Jejunum (tissue), 1 donor: ENCODE measurements around the gene BCLAF1.

- PRO-cap = no peak
These were observed 19.1 kb upstream of the MTFR2 start for GRCh38 chr6:136268787-136270048.

GRCh38 chr6:136270049-136270616 is 19.5 kb downstream of the BCLAF1 start:
- PRO-cap = no peak

GRCh38 chr6:136270958-136272303 is 18.2 kb downstream of the BCLAF1 start:
- PRO-cap = no peak

DNA sequence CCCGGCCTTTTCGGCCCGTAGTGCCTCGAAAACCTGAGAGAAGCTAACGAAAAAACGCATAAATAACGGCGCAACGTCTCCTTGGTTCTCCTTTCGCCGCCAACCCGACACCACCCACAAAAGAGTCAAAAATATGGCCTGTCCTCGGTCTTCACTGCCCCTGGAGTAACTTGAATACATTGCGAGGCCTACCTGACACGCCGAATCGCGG is 220 bp downstream of the BCLAF1 start:
- PRO-cap = no peak

DNA sequence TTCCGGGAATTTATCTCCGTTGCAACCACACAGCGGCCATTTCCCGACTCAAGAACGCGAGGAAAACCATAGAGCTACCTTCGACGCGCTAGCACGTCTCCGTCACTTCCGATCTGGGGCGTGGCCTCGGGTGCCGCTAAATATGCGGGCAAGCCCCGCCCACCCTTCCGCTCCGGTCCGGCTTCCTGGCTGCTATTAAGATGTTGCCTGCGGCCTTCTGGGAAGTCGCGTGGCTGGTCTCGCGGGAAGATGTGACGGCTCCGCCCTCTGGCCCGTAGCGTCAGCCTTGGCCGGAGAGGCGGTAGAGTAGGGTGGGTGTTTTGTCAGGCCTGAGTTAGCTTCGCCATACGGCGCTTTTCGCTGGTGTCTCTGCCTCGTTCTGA is at the start of gene BCLAF1:
BCLAF1 (minus strand) TSS at position 115 of the 383 bp plus-strand sequence.
- PRO-cap = bidirectional peak, plus-strand start at position 323 of the sequence, minus-strand start at position 113 of the sequence

GRCh38 chr6:136390785-136391180 is 101.1 kb upstream of the BCLAF1 start:
- PRO-cap = no peak

GRCh38 chr6:136402142-136402637 is 112.5 kb upstream of the BCLAF1 start:
- PRO-cap = no peak

DNA sequence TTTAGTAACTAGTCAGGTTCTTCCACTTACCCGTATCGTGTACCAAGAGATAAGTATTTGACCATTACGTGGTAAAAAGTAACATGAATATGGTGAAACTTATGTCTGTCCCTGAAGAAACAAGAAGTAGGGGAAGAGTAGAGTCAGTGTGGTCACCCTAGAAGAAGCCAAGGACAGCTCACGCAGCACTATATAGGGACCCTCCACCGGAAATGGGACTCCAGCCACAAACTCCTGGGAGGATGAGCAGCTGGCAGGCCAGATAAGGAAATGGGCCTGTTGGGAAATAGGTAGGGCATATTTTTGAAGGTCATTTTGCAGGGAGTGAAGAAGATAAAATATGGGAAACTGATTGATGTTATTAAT is 123.2 kb downstream of the MAP7 start:
- PRO-cap = no peak

GRCh38 chr6:136508975-136509670 is 41.1 kb downstream of the MAP7 start:
- PRO-cap = no peak

DNA sequence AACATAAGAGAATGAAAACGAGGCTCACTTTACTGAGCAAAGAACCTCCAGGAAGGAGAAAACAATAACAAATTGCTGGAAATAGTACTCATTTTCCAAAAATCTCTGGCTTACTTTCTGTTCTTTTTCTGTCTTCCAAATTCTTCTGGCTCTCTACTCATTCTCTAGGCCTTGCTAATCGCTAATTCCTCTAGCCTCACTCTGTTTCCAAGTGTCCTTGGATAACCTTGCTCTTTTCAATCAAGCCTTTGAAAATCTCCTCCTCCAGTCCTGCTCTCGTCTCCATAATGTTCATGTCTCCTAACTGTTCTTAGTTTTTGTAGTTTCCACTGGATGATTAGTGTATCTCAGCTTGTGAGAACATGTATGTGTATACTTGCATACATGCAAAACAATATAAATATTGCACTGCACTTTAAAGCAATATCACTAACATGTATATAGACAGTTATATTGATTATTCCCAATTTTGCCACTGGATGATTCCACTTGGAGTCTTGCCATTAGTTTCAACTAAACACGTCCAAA is 96.2 kb upstream of the MAP7 start:
- PRO-cap = no peak

DNA sequence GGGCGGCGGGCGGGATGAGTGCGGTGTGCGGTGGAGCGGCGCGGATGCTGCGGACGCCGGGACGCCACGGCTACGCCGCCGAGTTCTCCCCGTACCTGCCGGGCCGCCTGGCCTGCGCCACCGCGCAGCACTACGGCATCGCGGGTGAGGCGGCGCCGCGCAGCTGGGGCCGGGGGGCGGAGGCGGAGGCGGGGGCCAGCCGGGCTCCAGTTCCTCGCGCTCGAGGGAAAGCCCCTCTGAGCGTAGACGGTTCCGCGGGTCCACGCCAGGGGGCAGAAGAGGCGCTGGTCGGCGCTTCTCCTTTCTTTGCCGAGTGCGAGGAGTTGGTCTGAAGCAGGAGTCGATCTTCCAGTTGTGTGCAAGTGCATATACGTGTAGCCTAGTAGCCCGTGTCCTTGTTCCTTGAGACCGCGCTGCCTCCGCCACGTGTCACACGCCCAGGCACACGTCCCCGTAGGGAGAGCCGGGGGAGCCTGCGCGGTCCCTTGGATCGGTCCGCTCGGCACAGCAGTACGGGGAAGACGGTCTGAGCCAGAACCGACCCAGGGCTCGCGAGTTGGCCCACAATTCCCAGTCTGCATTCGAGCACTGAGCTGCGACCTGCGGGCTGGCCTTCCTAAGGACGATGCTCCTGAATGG is 379 bp downstream of the PEX7 start:
- PRO-cap = bidirectional peak, plus-strand start at position 216 of the sequence, minus-strand start at position 132 of the sequence

- PRO-cap = no peak
These were observed 60.9 kb downstream of the SLC35D3 start for GRCh38 chr6:136982910-136983496.

- PRO-cap = no peak
These were observed 116.2 kb downstream of the OLIG3 start for GRCh38 chr6:137378054-137378315.

DNA sequence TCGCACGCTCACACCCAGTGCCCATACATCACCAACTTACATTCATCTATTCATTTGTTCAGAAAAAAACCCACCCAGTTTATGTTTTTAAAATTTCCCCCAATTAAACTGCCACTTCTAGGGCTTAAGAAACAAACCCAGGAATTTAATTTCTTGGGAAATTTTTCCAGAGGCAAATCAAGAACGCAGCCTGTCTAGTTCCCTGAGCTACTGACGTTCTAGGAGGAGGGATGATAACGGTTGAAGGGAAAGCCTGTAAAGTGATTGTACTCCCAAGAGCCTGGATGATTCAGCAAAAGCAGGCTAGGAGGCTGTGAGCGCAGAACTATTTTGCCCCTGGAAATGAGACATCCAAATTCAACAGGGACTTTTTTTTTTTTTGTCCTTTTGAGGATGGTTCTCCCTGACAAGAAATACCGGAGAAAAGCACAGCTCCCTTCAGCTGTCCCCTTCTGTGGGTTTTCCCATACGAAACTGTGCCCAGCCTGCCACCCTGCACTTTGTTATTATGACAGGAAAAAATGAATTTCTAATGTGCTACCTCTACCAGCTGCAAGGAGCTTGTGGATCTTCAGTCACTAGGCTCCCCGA is 77.4 kb downstream of the OLIG3 start:
- PRO-cap = no peak

GRCh38 chr6:137692809-137693239 is 174.2 kb upstream of the TNFAIP3 start:
- PRO-cap = no peak

- PRO-cap = no peak
These were observed 159.0 kb upstream of the TNFAIP3 start for GRCh38 chr6:137707890-137708591.

DNA sequence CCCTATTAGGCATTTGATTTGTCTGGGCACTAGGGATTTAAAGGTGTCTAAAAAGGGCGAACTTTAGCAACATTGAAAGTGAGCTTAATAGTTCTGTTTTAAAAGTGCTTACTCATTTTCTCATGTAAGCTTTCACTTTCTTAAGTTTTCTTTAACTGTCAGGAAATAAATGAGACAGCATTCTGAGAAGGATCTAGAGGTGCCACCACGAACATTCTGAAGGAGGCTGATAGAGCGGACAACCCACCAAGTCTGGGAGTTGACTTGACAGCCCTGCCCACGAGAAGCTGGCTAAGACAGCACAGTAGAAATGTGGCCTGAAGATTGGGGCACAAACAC is 144.4 kb upstream of the TNFAIP3 start:
- PRO-cap = no peak

DNA sequence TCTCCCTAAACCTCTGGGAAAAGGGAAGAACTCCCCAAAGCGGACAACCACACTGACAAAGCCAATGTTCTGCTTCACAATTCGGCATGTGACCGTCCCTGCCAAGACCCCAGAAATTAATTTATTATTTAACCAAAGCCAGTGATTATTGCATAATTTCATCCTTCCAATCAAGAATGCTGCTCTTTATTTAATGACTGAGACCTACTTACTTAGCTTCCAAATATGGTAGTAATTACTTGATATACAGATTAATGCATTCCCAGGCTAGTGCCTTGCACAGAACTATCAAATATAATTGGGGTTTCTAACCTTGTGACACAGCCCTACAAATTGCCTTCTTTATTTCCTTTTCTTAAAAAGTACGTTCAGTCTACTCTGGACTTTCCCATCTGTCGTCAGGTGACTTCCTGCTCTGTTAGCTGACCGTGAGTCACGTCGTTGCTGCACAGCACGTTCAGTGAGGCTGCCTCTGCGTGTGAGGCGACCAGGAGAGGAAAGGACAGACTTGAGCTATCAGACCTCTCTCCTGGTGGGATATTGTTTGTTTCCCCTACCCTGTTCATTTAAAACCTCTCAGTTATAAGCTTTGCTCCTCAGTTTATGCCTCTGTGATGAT is 55.8 kb upstream of the TNFAIP3 start:
- PRO-cap = bidirectional peak, plus-strand start at position 477 of the sequence, minus-strand start at position 394 of the sequence

GRCh38 chr6:137863296-137863703 is 3.8 kb upstream of the TNFAIP3 start:
- PRO-cap = no peak

DNA sequence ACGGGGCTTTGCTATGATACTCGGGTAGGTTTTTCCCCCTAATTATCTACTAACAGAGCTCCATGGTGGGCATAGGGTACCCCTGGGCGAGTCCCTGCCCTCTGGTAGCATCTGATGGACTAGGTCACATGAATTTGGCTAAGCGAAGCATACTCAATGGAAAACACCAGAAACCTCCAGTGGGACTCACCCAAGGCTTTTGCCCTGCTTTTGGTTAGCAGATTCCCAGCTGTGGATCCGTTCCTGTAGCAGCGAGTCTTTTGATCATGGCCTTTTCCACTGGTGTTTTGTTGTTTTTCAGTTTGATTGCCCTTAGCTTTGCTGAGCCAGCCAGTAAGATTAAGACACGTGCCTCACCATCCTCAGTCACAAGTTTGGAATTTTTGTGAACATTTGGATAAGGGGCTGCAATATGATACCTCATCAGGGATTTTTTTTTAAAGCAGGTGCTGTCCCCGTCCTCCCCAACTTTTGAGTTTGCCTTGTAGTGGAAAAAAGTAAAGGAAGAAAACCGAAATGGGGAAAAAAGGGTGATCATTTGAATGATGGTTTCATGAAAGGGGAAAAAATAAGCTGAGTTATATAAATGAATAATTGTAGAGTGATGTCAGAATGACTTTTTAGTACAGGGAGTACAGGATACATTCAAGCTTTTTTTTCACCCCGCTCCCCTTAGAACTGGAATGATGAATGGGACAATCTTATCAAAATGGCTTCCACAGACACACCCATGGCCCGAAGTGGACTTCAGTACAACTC is 8.1 kb downstream of the TNFAIP3 start:
- PRO-cap = no peak